Pulmonary lymph node (tissue), 1 donor: ENCODE results near the gene RFX8.

DNA sequence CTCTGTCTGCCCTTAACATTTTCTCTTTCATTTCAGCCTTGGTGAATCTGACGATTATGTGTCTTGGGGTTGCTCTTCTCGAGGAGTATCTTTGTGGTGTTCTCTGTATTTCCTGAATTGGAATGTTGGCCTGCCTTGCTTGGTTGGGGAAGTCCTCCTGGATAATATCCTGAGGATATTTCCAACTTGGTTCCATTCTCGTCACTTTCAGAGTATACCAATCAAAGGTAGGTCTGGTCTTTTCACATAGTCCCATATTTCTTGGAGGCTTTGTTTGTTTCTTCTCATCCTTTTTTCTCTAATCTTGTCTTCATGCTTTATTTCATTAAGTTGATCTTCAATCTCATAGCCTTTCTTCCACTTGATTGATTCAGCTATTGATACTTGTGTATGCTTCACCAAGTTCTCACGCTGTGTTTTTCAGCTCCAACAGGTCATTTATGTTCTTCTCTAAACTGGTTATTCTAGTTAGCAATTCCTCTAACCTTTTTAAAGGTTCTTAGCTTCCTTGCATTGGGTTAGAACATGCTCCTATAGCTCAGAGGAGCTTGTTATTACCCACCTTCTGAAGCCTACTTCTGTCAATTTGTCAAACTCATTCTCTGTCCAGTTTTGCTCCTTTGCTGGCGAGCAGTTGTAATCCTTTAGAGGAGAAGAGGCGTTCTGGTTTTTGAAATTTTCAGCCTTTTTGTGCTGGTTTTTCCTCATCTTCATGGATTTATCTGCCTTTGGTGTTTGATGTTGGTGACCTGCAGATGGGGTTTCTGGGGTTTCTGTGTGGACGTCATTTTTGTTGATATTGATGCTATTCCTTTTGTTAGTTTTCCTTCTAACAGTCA lies 7.3 kb upstream of the C2orf15 start:
- PRO-cap, result no peak

GRCh38 chr2:99319038-99319759 lies 16.9 kb downstream of the TXNDC9 start:
- PRO-cap, result no peak

DNA sequence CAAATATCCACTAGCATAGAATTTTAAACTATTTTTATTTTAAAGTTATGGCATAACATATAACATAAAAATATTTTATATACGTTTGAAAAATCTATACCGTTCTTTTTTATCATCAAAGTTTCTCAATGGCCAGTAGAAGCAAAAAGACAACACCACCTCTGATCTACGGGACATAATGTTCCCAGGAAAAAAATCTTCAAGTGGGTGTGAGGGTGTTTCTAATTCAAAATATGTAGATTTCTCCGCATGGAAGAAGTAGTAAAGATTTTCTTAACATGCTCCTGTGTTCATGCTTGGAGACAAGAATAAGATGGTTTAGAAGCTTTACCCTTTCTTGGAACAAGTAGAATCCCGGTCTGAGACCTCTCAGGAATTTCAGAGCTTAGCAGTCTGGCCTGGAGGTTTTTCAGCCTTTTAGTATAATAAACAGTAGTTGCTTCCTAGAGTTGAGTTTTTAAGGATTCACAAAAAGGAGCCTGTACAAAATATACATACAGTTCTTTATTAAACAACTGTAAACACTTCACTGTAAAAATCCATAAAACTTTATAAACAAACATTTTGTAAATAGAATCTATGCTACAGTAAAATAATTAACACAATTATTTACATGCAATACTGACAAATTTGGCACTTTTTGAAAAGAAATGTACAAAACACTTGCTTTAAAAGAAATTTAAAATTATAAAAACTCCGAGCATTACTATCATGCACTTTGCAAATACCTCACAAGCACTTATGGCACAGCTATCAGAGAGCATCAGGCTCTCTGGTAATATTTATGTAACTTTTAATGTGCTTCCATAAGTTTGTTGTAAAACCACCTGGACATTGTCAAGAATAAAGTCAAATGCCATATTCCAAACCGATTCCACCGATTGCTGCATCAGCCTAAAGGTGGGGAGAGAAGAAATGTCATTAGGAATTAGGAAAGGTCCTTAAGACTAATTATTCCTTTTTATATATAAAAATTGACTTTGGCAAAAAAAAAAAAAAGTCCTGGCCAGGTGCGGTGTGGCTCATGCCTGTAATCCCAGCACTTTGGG lies 63.6 kb downstream of the EIF5B start:
- PRO-cap, result no peak

- PRO-cap, result no peak
Measured at GRCh38 chr2:99967159-99967912, 175.1 kb downstream of the AFF3 start.

- PRO-cap, result no peak
Measured at GRCh38 chr2:100013760-100014296, 128.6 kb downstream of the AFF3 start.

DNA sequence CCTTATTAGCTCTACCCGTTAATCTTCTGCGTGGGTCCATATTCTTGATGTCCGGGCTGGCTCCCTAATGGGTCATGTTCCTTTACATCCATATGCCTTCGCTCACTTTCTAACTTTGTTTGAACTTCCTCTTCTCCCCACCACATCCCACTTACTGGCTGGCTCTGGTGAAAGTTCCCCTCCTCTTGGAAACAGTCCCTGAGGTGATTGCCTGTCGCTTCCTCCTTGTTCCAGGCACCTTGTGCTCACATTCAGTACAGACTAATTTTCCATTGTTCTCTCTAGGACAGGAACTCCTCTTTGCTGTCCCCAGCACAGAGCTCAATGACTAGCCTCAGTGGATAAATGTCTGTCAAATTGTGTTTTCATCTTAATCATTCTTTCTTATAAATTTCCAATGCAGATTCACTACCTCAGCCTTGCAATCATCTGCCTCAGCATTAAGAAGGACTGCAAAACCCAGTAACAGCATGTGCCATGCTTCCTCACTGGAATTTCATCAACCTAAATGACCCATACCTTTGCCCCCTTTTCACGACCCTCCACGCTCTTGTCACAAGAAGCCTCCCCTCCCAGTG lies 102.7 kb downstream of the AFF3 start:
- PRO-cap, result no peak

DNA sequence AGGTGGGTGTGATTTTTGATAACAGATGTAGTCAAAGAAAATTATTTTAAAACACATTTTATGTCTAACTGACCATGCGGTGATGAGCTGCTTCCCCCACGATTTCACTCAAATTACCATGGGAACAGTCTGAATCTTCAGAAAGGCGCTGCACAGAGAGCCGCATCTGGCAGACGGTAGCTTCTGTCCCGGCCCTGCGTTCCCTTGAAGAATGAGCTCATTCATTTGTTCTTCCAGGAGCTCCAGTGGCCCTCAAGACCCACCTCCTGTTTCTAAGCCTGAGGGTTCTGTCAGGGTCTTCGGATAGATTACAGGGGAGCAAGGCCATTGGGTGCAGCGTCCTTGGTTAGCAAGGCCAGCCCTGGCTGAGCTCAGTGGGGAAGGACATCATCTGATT lies 111.8 kb downstream of the PDCL3 start:
- PRO-cap, result no peak

- PRO-cap, result no peak
Measured at GRCh38 chr2:100813387-100814019, 6.4 kb upstream of the NPAS2 start.

GRCh38 chr2:100830334-100830855 lies 10.5 kb downstream of the NPAS2 start:
- PRO-cap, result no peak

DNA sequence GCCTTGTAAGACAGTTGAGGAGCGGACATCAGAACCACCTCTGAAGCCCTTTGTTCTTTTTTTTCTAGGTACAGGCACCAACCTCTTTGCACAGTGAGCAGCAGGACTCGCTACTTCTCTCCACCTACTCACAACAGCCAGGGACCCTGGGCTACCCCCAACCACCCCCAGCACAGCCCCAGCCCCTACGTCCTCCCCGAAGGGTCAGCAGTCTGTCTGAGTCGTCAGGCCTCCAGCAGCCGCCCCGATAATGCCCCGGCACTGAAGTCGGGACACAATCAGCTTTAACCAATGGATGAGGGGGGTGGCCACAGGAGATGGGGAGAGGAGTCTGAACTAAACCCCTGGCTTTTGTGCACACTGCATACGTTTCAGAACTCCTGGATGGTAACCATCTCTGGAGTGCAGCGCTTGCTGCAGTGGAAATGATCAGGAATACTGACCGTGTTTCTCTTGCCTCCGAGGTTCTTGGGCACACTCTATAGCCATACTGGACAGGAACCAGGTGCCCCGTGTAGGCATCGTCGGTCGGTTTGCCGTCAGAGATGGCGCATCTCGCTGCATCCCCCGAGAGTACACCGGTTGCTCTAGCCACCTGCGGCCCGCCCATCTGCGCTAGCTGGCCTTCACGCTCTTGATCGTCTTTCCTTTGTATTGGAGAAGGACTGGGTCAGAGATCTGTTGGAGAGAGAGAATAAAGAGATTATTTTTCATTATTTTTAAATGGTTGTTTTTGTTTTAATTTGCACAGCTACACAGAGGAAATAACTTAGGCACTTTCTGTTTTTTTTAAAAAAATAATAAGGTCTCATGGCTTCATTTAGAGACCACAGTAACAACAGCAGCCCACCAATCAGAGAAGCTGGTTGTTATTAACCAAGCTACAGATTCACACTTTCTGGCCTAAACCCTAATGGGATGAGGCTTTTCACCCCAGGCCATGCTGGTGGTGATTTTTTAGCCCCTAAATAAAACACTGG lies 6.5 kb upstream of the RPL31 start:
- PRO-cap, result no peak

DNA sequence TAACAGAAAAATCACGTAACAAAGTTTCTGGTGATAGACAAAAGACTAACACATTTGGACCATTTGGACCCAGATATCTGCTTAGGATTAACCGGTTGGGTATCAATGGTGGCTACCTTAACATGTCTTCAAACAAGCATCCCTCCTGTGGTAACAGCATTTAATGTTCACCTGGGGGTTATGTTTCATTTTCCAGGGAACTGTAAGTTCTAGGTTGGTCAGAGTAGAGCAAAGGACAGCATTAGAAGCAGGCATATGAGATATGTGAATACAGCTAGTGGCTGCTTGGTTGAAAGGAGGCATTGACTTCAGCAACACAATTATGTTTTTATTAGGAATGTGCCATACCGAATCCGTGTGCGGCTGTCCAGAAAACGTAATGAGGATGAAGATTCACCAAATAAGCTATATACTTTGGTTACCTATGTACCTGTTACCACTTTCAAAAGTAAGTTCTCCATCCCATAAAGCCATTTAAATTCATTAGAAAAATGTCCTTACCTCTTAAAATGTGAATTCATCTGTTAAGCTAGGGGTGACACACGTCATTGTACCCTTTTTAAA lies 3.6 kb downstream of the RPL31 start:
- PRO-cap, result no peak

GRCh38 chr2:101029340-101030172 lies 27.5 kb downstream of the RPL31 start:
- PRO-cap, result no peak

GRCh38 chr2:101232693-101233187 lies 19.9 kb upstream of the CNOT11 start:
- PRO-cap, result no peak

DNA sequence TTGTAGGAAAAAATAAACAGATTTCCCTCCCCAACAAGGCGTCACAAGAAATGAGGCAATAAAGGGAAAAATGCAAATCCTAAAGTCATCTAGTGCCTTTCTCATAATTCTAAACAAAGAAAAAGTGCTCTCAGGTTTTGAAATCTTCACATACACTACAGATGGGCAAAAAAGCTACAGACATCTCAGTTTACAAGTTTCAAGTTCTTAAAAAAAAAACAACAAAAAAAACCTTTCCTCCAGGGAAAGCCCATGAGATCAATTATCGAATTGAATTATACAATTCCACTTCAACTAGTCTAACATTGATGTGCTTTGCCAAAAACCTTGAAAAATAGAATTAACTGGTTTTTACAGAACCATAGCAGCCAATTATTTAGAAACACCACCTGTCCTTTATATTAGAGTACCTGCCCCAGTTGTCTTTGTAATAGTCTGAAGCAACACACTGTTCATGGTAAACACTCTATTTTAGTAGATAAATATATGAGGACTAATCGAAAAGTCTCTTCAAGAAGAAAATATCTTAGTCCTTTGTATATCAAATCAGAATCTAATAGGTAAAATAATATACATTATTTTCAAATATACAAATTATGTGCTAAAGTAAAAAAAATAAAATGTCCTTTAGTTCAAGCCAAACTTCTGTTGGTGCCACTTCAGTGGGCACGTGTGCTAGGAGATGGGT lies 24.0 kb downstream of the CNOT11 start:
- PRO-cap, result no peak

- PRO-cap, result bidirectional peak, plus-strand start at chr2:101475170, minus-strand start at chr2:101475110
Measured at GRCh38 chr2:101474917-101475481, at the start of gene RFX8. TSS of gene RFX8 (minus strand) at chr2:101475112.

DNA sequence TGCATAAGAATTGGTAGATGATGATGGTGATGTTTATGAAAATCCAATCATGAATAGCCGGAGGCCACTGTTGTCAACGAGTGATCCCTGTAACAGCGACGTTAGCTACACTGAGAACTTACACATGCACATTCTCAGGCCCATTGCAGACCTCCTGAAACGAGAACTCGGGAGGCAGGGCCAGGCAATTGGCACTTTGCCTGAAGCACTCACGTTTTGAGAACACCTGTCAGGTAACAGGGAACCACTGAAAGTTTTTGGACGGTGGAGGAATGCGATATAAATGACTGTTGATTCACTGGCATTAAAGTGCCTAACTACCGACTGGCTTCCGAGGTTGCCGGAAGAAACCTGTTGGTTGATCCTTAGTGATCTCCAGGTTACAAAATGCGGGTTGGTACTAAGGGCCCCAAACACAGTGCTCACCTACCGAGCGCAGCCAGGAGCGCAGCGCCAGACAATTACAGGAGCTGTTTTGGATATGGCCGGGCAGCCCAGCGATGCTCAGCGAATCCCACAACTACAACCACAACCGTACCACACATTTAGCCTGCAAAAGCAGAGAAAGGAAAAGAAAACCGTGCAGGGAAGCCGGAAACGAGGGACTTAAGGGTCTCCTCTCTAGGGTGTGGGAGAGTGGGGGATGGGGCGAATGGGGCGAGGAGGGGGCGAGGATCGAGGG lies 927 bp upstream of the MAP4K4 start:
- PRO-cap, result no peak

GRCh38 chr2:101716526-101717847 lies 19.5 kb downstream of the MAP4K4 start:
- PRO-cap, result bidirectional peak, plus-strand start at chr2:101717272, minus-strand start at chr2:101717192; unidirectional peak, plus-strand start at chr2:101717645

GRCh38 chr2:101790676-101791371 lies 93.3 kb downstream of the MAP4K4 start:
- PRO-cap, result no peak

DNA sequence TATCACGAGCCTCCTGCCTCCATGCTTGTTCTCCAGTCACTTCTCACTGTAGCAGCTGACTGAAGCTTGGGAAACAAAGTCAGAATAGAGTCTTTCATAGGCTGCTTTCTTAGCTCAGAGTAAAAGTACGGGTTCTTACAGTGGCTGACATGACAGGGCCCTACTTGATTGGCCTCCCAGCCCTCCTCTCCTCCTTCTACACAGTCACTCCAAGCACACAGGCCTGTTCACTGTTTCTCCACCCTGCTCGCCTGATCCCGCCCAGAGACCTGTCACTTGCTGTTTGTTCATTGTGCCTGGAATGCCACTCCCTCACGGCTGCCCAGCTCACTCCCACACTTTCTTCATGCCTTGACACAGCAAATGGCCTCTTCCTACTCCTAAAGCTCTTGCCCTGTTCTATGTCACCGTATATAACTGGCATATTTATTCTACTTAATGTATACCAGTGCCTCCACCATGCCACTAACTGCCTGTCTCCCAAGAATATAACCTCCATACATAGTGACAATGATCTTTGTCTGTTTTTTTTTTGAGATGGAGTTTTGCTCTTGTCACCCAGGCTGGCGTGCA lies 104.8 kb downstream of the MAP4K4 start:
- PRO-cap, result no peak

DNA sequence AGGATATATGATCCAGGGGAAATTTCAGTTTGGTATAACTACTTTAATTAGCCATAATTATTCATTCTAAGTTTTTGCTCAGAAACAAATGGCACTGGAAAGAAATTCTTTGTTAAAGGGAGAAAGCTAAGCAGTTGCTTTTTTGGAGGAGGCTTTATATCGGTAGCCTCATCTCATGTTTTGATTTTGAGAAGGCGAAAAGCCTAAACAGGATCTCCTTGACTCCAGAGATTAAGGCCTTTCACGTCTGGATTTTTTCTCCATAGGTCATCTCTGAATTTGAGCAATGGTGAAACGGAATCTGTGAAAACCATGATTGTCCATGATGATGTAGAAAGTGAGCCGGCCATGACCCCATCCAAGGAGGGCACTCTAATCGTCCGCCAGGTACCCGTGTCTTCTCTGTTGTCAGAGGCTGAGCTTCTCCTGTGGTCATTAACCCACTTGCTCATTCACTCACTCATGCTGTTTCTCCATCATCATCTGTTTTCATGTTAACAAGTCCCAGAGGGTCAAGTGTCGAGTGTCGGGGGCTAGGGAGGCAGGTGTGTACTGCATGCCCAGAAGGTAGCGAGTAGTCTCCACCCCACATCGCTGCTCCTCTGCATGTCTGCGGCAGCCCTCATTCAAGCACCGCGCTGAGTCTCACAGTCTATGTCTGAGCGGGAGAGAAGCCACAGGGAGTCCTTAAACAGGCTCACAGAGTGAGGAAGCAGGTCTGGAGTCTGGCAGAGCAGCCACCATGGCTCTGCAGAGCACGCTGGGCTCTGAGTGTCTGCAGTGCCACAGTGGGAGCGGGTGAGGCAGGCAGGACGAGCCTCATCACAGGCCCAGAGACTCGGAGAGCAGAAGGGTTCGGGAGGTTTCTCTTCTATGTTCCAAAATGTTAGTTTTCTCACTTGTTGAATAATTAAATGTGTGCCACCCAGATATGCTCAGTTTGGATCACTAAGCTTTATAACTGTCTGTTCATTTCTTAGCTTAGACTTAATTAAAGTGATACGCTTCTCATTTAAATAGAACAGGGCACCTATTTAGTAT lies 121.4 kb upstream of the IL1R2 start:
- PRO-cap, result no peak